Temporal lobe (tissue), 2 donors: ENCODE results near the genes CD274 and TPD52L3.

DNA sequence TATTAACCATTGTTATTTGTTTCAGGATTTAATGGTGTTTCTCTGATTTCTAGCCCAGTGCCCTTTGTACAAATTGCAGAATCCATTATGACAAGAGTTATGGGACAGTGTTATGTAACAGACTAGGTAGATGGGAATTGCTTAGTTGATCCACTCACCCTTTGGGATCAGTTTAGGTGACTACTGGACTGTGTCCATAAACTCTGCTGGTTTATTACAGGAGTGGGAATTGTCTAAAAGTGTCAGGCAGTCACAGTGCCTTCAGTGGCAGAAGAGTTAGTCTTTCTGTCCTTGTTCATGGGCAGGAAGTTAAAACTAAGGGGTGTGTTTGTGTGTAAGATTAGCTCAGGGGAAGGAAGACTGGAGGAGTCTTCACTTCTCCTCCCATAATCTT lies 29.3 kb downstream of the RCL1 start:
- RAMPAGE, long total RNA = no peak

GRCh38 chr9:4834666-4835618 lies 42.2 kb downstream of the RCL1 start:
- RAMPAGE, long total RNA = no peak

GRCh38 chr9:4850154-4851615 lies 57.9 kb downstream of the RCL1 start:
- RAMPAGE, long total RNA = no peak

DNA sequence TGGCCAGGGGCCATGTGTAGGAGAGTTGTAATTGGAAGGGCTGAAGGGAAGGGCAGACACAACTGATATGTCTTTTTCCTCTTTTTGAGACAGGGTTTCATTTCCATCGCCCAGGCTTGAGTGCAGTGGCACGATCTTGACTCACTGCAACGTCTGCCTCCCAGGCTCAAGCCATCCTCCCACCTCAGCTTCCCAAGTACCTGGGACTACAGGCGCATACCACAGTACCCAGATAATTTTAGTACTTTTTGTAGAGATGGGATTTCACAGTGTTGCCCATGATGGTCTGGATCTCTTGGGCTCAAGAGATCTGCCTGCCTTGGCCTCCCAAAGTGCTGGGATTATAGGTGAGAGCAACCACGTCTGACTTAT lies 51.6 kb upstream of the JAK2 start:
- RAMPAGE, long total RNA = no peak

GRCh38 chr9:4936400-4936818 lies 48.7 kb upstream of the JAK2 start:
- RAMPAGE, long total RNA = no peak

DNA sequence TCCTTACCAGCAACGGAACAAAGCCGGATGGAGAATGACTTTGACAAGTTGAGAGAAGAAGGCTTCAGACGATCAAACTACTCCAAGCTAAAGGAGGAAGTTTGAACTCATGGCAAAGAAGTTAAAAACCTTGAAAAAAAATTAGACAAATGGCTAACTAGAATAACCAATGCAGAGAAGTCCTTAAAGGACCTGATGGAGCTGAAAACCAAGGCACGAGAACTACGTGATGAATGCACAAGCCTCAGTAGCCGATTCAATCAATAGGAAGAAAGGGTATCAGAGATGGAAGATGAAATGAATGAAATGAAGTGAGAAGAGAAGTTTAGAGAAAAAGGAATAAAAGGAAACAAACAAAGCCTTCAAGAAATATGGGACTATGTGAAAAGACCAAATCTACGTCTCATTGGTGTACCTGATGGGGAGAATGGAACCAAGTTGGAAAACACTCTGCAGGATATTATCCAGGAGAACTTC lies 47.8 kb downstream of the JAK2 start:
- RAMPAGE, long total RNA = no peak

- RAMPAGE, long total RNA = no peak
Observed at GRCh38 chr9:5268990-5269462, 35.5 kb downstream of the RLN2 start.

DNA sequence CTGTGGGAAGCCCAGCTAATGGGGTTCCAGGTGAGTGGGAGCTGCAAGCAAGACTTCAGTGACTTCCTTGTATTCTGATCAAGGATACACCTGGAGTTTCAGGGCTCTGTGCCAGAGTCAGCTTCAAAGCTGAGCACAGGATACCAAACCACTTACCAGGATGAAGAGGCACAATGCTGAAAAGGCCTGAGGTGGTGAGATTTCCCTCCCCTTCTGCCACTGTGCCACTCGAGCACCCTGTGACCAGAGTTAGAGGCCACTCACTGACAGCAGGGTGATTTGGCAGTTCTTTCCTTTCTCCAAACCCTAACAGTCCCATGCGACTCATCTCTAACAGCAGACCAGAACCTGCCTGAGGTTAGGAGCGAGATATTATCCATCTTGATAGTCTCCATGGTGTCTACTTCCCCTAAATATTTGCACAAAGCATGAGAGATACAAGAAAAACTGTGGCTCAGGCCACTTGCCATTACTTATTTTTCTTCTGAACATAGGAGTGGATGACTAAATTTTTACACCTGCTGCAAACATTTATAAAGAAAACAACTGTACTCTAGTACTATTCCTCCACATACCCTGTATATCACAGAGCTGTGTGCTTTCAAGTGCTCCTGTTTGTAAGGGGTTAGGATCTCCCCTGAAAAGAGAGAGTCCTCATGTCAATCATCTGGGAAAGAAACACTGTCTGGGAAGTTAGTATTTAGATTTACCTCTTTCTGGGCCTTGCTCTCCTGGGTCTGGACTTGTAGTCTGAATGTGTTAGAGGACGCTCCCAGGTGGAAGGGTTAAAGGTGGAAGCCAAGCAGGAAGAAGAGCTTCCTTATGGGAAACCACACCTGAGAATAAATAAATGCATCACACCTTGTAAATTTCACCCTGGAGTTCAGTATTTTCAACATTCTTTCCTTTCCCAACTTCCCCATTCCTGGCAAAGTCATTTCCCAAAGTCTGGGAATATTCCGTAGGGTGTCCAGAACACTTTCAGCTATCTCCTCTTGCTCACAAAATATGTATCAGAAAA lies 1.6 kb downstream of the PLGRKT start:
- RAMPAGE, long total RNA = no peak

GRCh38 chr9:5450132-5450626 lies at the start of gene CD274:
TSS of gene CD274 (plus strand) at chr9:5450542.
- RAMPAGE, long total RNA = no peak

GRCh38 chr9:5450852-5451247 lies 508 bp downstream of the CD274 start:
- RAMPAGE, long total RNA = no peak

- RAMPAGE, long total RNA = no peak
Observed at GRCh38 chr9:5839355-5839738, 6.4 kb upstream of the ERMP1 start.

DNA sequence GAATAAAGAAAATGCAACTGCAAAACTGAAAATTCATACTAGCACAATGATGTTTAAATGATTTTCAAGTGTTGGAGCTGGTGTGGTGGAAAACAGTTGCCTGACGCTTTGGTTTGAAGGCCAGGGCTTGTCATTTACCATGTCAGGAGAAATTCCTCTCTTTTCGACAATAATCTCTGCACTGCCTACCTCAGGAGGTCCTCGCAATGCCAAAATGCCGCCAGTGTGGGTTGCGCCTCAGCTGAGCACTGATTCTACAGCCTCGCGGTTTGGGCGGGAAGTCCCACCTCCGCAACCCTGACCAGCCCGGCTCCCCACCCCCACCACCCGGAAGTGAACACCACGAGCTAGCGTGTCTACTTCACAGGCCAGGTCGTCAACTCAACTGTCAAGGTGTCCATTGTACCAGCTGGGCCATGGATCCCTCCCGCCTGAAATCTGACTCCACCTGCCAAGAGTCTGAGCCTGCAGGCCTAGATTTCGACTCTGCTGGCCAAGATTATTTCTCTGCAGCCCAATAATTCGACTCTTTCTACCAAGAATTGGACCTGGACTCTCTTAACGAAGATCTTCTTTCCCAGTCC lies at the start of gene TPD52L3:
TSS of gene TPD52L3 (plus strand) at position 364 of the 584 bp plus-strand sequence.
- RAMPAGE, long total RNA = no peak

- RAMPAGE, long total RNA = no peak
Observed at GRCh38 chr9:6427600-6428004, 14.6 kb downstream of the UHRF2 start.

- RAMPAGE, long total RNA = no peak
Observed at GRCh38 chr9:6566844-6567108, 78.8 kb downstream of the GLDC start.

- RAMPAGE, long total RNA = no peak
Observed at GRCh38 chr9:6632579-6633063, 12.9 kb downstream of the GLDC start.

- RAMPAGE, long total RNA = no peak
Observed at GRCh38 chr9:6681143-6681836, 35.8 kb upstream of the GLDC start.

GRCh38 chr9:6759287-6759725 lies 1.5 kb downstream of the KDM4C start:
- RAMPAGE, long total RNA = no peak

- RAMPAGE, long total RNA = no peak
Observed at GRCh38 chr9:6931671-6932325, 174.0 kb downstream of the KDM4C start.

DNA sequence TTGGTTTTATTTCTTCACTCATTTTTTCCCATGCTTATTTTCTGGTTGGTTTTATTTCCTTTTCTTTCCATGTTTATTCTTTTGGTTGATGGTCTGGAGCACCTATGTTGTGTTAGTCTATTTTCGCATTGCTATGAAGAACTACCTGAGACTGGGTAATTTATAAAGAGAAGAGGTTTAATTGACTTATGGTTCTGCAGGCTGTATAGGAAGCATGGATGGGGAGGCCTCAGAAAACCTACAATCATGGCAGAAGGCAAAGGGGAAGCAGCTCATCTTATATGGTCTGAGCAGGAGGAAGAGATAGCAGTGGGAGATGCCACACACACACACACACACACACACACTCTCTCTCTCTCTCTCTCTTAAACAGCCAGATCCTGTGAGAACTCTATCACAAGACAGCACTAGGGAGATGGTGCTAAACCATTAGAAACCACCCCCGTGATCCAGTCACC lies 364.2 kb downstream of the KDM4C start:
- RAMPAGE, long total RNA = no peak

DNA sequence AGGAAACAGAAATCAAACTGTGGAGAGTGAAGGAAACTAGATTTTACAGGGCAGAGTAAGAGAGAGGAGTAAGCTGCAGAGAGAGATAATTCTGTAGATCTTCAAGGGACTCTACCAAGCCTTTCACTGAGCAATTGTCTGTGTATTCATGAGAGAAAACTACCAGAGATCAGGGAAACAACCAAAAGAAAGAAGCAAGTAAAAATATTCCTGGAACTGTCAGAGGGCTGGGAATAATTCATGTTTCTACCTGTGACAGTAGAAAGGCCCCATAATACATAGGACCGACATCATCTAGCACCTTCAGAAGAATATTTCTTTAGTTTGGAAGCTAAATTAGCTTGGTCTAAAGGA lies 1084.7 kb downstream of the PTPRD start:
- RAMPAGE, long total RNA = no peak